Cytotoxic T cell (primary cell): ENCODE data around the genes PLAC8 and GPAT3.

DNA sequence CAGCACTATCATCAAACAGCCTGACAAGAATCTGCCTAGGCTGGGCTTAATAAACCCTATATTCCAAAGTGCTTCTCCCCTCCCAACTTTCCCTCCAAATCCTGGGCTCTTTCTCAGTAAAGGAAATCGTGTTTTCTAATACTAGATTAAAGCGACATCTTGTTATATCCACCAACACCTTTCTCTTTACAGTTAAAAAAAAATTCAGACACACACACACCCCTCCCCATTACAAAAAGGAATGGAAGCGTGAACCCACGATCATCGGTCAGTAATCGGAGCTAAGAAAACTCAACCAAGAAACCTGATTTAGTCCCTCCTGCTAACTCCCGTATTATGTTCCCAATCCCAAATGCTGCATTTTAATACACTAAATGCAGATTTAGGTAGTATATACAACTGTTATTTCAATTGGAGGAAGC is 1.8 kb downstream of the HNRNPD start:
- PRO-cap, 2 experiments: no peak in any of the 2 experiments

DNA sequence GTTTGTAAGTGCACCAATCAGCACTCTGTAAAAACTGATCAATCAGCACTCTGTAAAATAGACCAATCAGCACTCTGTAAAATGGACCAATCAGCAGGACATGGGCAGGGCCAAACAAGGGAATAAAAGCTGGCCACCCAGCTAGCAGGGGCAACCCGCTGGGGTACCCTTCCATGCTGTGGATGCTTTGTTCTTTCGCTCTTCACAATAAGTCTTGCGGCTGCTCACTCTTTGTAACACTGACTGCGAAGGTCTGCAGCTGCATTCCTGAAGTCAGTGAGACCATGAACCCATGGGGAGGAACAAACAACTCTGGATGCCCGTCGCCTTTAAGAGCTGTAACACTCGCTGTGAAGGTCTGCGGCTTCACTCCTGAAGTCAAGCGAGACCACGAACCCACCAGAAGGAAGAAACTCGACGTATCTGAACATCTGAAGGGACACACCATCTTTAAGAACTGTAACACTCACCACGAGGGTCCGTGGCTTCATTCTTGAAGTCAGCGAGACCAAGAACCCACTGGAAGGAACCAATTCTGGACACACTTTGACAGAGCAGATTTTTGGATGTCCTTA is 14.2 kb downstream of the HNRNPDL start:
- PRO-cap, 2 experiments: no peak in any of the 2 experiments

DNA sequence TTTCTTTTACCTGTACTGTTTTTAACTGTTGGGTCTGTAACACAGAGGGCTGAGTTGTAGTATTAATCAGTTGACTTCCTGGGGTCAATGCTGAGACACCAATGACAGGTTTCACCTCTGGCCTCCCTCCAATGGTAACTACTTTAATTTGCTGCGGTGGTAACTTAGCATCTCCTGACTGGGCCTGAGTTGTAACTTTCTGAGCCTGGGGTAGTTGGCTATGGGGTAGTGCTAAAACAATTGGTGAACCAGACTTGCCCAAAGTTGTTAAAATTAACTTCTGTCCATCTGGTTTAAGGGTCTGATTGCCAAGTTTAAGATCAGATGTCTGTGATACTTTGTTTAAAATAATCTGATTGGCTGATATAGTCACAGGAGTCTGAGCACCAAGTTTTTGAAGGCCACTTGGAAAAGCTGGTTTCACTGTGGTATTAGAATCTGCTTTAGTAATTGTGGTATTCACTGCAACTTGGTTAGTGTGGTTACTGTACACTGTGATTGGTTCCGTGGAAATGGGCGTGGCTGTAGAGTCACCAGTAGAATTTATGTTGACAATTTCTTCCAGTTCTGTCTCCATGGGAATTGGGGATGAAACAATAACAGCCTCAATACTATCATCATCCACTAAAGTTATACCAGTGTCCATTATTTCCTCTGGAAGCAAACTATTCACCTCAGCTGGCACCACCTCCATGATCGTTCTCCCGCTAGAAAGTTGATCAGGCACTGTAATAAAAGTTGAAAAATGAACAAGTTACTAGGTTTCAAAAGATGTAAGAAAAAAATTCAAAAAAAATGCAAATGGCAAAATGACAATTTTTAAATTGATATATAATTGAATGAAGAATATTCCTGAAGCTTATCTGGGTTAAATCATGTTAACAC is 26.2 kb downstream of the LIN54 start:
- PRO-cap, 2 experiments: no peak in any of the 2 experiments

DNA sequence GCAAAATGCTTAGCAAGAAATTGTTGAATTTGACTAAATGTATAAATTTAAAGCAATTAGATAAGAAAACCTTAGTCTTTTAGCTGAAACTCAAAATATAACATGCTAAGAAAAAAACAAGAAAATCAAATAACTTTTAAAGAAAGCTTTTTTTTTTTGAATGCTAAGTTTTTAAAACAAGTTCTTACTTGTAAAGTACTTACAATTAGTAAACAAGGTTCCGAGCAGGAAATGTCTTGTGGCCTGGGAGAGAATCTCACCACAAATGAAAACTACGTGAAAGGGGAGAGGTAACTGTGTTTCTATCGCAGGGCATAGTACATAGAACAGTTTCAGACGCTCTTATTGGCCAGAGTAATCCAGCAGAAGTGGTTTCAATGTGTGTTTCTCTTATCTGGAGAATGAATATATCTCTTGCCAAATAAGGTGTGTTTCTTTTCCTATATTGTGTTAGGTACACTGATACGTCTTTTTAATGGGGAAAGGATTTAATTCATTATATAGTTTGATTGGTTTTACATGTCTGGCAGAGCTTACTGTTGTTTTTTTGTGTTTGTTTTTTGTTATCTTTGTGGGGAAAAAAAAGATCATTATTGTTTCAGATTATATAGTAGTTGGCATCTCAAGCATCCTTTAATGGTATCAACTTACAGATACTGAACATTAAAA is at the start of gene PLAC8:
Gene PLAC8 (minus strand): TSS at position 267 of the 669 bp plus-strand sequence.
- PRO-cap, 2 experiments: peak in 2 of 2 experiments; most common plus-strand start position 259 of the sequence (in 1); most common minus-strand start position 266 of the sequence (in 2)

GRCh38 chr4:83150323-83151072 is 36.0 kb upstream of the PLAC8 start:
- PRO-cap, 2 experiments: no peak in any of the 2 experiments

GRCh38 chr4:83267299-83267893 is 17.2 kb downstream of the COQ2 start:
- PRO-cap, 2 experiments: no peak in any of the 2 experiments

- PRO-cap, 2 experiments: no peak in any of the 2 experiments
Observed at GRCh38 chr4:83356547-83356879, 21.9 kb upstream of the HPSE start.

GRCh38 chr4:83535918-83536676 is at the start of gene GPAT3:
Gene GPAT3, plus strand, starts transcription at chr4:83536108.
- PRO-cap, 2 experiments: peak in 2 of 2 experiments; most common plus-strand start chr4:83535945 (in 1); most common minus-strand start chr4:83536158 (in 2)

DNA sequence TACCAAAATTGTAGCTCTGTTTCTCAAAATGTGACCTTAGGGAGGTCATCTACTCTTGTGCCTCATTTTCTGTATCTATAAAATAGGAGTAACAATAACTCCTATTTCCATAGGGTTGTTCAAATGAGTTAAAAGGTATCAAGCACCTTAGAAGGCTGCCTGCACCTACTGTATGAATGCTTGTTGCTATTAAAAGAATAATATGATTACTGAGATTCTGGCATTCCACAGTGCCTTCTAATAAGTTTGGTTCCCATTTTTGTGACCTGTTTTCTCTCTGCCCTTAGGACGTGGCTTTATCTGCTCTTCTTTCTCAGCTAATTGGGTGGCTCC is 1.9 kb downstream of the GPAT3 start:
- PRO-cap, 2 experiments: no peak in any of the 2 experiments

DNA sequence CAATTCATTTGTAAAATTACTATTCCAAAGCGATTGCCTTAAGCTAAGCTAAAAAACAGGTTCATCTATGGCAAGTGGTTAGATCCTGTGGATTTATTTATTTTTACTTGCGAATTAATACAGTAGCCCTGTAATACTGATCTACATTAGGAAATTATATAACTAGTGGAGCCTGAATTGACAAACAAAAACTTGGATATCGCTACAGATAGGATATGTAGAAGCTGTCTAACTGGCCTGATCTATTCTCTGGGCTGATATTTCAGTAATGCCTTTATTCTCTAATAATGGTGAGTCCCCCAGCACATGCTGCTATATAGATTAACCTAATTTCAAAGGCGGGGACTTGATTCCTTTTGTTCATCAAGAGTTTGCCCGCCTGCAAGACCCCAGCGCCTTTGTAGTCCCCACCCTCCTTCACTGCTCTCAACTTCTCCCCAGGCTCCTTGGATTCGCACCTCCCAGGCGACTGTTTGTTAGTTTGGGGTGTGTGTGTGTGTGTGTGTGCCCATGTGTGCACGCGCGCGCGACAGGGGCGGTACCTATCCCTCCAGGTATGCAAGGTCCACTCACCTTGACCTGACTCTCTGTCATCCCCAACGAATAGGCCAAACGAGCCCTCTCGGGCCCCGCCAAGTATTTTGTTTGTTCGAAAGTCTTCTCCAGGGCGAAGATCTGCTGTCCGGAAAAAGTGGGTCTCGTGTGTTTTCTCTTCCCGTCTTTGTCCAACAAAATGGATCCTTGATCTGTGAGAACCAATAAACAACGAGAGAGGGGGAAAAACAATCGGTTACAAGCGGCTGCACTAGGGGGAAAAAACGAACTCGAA is 3.8 kb downstream of the NKX6-1 start:
- PRO-cap, 2 experiments: no peak in any of the 2 experiments

GRCh38 chr4:84572665-84573163 is 10.2 kb upstream of the CDS1 start:
- PRO-cap, 2 experiments: no peak in any of the 2 experiments

DNA sequence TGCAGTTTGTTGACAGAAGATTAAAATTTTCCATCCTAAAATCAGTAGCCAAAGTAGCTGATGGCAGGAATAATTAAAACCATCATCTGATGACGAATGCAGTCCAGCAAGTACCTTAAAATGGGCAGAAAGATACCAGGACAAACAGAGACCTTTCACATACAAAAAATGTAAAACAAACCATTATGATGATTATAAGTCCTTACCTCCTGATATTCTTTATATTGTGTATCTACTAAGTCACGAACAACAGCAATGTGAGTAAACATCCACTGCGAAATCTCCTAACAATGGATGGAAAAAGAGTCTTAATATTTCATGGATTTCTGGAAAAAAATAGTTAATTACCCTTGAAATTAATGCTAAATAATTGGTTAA is 151.9 kb downstream of the CDS1 start:
- PRO-cap, 2 experiments: no peak in any of the 2 experiments

GRCh38 chr4:84753628-84754052 is 170.7 kb downstream of the CDS1 start:
- PRO-cap, 2 experiments: no peak in any of the 2 experiments

- PRO-cap, 2 experiments: no peak in any of the 2 experiments
Observed at GRCh38 chr4:85607634-85608100, 132.7 kb downstream of the ARHGAP24 start.

DNA sequence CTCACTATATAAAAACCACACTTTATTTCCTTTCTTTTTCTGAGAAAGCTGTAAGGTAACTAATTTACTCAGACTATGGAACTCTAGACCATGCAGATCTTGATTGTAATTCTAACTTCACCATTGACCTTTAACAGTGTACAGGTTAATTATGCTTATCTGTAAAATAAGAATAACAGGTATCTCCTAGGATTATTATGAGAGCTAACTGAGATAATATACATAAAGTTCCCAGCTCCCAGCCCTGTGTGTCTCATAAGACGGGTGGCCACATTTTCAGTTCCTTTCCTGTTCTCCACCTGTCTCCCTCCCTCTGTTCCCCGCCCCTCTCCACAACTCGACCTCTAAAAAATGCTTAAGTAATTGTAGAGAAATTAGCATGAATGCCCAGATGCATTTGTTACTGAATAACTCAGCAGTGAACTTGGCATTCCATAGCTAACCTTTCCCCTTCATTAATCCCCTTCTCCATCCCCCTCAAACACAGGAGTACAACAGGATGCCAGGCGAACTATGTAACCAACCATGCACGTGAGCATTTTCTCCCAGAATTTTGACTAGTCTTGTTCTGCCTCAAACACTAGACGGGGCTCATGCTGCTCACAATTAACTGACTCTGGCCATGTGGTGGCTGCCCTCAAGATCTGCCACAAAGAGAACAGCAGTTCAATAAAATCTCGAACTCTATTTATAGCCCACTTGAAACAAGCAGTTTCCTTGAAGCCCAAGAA is 351.0 kb downstream of the ARHGAP24 start:
- PRO-cap, 2 experiments: no peak in any of the 2 experiments

GRCh38 chr4:86334053-86335118 is 25.5 kb downstream of the MAPK10 start:
- PRO-cap, 2 experiments: no peak in any of the 2 experiments

DNA sequence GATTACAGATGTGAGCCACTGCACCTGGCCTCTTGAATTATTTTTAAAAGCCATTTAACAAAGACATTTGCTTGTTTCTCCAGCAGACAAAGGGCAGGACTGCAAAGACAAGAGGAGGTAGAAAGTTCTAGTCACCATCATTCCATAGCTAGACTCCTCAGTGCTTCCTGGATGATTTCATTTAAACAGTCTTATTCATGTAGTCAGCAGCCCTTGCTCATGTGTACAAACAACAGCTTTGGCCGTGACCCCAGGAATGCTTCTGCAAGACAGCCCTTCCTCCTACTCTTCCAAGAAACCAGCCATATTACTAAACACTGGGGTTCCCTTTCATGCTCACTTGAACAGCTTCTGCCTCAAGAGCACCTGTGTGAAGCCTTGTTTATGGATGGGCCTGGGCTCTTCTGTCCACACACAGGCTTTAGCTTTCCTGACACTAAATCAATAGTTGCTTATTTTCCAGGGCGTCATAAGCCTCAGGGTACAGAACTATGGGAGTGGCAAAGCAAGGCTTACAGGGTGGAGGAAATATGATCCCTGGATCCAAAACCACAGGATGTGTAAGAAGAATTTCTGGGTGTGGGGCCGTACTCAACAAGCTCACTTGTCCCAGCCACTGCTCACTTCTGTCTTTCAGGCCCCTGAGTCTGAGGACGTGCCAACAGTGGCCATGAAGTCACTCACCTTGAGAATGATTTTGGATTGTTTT is 17.9 kb downstream of the SLC10A6 start:
- PRO-cap, 2 experiments: no peak in any of the 2 experiments

DNA sequence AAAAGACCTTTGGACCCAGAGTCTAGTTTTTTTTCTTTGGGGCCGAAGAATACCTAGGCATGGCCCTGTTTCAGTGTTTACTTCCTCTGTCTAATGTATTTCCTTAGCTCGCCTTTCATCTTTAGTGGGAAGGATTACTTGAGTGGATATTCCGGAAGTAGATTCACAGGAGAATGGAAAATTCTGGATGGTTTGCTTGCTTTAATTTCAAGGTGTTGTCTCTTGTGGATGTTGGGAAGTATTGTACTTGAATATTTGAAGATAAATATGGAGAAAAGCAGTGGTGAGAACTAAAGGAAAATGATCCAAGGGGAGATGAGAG is 1.7 kb downstream of the AFF1 start:
- PRO-cap, 2 experiments: no peak in any of the 2 experiments

- PRO-cap, 2 experiments: no peak in any of the 2 experiments
Observed at GRCh38 chr4:87011623-87012118, 76.9 kb downstream of the AFF1 start.

- PRO-cap, 2 experiments: no peak in any of the 2 experiments
Observed at GRCh38 chr4:87042891-87043807, 108.3 kb downstream of the AFF1 start.